ENCODE data around the genes RNF152 and PHLPP1.

- PRO-cap: no peak
- RAMPAGE, long total RNA: no peak
Observed at GRCh38 chr18:61892466-61892852, 348 bp downstream of the RNF152 start.

GRCh38 chr18:61892853-61893947 lies at the start of gene RNF152:
TSS of gene RNF152 (minus strand) at chr18:61893007.
- PRO-cap: no peak
- RAMPAGE, long total RNA: no peak

GRCh38 chr18:61893948-61895015 lies 1.5 kb upstream of the RNF152 start:
- PRO-cap: unidirectional peak, minus-strand start at chr18:61894410
- RAMPAGE, long total RNA: no peak

DNA sequence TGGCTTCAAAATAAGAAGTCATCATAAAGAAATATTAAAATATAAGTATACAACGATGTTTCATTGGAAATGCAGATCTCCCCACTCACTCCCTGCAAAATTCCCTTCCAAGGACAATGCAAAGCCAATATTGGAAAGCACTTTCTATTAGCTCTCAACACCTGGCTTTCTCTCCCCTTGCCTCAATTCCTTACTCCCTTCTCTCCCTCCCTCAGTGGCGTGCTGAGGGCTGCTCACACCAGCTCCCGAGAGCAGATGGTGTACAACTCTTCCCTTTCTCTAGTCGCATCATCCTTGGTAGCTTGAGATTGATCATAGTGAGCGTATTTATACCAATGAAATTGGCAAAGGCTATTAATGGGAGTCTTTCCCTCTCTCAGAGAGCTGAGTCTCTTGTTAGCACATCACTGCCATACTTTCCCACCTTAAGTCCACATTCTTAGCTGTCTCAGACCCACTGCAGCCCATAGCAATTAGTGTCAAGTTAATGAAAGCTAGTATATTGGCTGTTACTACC lies 57.9 kb downstream of the PIGN start:
- PRO-cap: no peak
- RAMPAGE, long total RNA: no peak

- PRO-cap: no peak
- RAMPAGE, long total RNA: no peak
Observed at GRCh38 chr18:62533758-62534478, 11.1 kb downstream of the ZCCHC2 start.

DNA sequence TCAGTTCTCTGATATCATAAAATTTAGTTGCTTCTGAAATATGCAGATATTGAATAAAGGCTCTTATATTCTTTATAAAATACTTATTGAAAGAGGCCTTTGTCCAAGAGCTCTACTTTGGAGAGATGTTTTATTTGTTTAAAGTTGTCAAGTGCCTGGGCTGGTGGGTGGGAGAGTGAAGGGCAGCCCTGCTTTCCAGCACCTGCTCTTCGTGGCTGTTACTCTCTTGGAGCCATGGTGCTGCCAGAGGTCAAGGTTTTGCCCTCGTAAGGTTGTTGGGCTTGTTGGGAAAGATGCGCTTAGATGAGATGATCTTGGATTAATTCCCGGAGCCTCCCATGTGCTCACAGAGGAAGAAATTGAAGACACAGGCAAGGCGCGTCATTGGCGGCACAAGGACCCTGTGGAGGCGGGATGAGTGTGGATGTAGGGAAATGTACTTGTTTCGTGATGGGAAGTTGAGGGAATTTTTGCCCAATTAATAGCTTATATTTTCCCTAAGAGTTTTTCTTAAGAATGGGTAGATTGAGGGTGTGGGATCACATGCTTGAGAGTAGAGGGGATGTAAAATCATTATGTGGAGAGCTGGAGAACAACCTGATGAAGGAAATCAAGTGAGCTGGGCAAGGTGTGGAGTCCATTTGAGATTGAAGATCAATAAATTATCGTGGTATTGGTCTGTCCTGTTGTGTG lies 28.0 kb downstream of the ZCCHC2 start:
- PRO-cap: no peak
- RAMPAGE, long total RNA: no peak

- PRO-cap: no peak
- RAMPAGE, long total RNA: no peak
Observed at GRCh38 chr18:62577188-62577845, 54.5 kb downstream of the ZCCHC2 start.

DNA sequence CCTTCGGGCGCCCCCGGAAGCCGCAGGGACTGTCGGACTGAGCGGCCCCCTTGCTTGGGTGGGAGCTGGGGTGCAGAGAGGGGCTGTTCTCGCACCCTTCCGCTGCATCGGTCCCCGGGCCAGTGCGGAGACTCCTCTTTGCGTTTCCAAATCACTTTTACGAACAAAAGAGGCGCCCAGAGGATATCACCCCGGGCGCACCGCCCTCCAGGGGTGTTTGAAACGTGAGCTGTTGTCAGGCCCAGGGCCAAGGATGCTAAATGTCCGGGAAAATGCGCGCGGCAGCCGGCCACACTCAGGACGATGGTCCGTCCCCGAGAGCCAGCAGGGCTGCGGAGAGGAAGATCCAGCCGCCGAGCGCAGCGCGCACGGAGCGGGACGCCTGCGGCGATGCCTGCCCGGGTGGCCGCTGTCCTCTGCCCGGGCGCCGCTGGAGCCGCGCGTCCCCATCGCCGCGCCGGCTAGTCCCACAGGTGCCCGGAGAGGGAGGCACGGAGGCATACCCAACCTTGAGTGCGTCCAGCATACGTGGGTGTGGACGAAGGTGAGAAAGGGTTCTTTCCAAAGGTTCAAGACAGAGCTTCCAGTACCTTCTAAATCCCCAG lies 73.8 kb downstream of the ZCCHC2 start:
- PRO-cap: no peak
- RAMPAGE, long total RNA: no peak

DNA sequence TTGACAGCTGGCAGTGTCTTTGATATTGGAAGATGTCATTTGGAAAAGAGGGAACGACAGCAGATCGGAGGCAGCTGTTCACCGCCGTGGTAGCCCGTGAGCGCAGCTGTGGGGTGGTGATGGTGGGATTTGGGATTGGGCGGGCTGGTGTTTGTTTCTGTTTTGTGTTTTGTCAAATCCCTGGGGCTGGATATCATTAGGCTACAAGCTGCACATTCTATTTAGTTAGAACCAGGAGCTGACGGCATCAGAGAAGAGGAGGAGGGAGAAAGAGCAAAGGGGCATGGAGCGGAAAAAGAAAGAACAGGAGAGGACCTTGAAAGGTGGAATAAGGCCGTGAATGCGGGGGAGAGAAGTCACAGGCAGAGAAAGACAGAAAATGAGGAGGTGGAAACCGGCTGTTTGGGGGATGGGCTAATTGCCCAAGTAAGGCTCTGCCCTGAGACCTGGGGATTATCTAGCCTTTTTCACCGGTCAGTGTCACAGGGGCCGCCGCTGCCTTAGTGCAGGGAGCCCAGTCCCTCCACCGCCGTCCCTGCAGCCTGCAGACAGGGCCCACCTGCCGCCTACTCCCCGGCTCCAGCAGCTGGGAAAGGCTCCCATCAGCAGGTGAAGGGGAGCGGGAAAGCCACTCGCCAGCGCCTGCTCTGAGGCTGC lies 88.0 kb downstream of the ZCCHC2 start:
- PRO-cap: no peak
- RAMPAGE, long total RNA: no peak

- PRO-cap: no peak
- RAMPAGE, long total RNA: no peak
Observed at GRCh38 chr18:62715433-62715993, at the start of gene PHLPP1. TSS of gene PHLPP1 (plus strand) at chr18:62715541.

DNA sequence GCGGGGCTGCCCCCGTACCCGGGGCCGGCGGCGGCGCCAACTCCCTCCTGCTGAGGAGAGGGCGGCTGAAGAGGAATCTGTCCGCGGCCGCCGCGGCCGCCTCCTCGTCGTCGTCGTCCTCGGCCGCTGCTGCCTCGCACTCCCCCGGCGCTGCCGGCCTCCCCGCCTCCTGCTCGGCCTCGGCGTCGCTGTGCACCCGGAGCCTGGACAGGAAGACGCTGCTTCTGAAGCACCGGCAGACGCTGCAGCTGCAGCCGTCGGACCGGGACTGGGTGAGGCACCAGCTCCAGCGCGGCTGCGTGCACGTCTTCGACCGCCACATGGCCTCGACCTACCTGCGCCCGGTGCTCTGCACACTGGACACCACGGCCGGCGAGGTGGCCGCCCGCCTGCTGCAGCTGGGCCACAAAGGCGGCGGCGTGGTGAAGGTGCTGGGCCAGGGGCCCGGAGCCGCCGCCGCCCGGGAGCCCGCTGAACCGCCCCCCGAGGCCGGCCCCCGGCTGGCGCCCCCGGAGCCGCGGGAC lies 715 bp downstream of the PHLPP1 start:
- PRO-cap: no peak
- RAMPAGE, long total RNA: no peak

DNA sequence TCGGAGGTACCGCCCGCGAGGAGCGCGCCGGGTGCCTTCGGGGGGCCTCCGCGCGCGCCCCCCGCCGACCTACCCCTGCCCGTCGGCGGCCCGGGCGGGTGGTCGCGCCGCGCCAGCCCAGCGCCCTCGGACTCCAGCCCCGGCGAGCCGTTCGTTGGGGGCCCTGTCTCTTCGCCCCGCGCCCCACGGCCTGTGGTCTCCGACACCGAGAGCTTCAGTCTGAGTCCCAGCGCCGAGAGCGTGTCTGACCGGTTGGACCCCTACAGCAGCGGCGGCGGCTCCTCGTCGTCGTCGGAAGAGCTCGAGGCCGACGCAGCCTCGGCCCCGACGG lies 1.1 kb downstream of the PHLPP1 start:
- PRO-cap: no peak
- RAMPAGE, long total RNA: no peak

DNA sequence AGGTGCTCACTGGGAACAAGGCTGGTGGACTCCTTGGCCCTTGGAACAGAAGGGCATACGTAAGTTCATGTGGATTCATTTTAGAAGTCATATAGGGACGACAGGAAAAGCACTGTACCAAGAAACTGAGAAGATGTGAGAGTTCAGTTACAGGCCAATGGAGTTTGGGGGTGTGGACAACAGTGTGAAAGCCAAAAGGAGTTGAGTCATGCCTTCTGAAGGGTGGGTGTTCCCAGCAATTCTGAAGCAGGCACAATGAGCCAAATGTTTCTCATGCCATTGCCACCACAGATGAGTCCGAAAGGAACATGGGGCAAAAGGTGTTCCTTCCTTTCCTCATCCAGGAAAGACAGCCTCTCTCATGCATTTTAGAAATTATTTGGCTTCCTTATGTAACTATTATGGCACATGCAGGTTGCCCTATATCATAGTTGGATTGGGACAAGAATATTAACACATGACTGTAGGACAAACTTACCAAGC lies 166.4 kb downstream of the PHLPP1 start:
- PRO-cap: no peak
- RAMPAGE, long total RNA: no peak

DNA sequence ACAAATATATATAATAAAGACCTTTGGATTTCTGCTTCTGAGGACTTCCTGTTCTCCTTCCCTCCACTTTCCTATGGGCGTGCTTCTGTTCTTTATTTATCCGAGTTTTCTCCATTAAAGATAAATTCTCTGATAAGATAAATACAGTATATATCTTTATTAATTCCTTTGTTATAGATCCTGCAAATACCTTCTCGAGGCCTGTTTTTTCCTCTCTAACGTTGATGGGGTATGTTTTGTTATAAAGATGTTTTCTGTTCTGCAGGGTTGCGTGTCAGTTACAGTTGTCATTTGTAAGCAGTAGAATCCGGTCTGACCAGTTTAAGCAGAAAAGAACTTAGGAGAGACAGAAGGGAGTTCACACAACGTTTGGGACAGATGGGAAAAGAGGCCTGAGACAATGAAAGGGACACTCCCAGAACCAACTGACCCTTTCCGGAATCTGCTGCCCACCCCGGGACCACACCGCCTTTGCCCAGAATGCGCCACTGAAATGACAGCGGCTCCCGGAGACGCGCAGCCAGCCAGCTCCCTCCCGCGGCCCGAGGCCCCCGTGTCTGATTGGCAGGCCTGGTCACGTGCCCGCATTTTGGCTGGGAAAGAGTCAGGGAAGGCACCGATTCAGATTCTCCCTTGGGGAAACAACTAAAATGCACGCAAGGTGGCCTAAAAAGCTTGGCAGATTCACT lies 244.7 kb downstream of the BCL2 start:
- PRO-cap: no peak
- RAMPAGE, long total RNA: no peak

GRCh38 chr18:63162248-63162864 lies 157.2 kb downstream of the BCL2 start:
- PRO-cap: no peak
- RAMPAGE, long total RNA: no peak

- PRO-cap: no peak
- RAMPAGE, long total RNA: no peak
Observed at GRCh38 chr18:63165167-63166174, 154.1 kb downstream of the BCL2 start.

GRCh38 chr18:63178200-63179062 lies 141.1 kb downstream of the BCL2 start:
- PRO-cap: no peak
- RAMPAGE, long total RNA: no peak

DNA sequence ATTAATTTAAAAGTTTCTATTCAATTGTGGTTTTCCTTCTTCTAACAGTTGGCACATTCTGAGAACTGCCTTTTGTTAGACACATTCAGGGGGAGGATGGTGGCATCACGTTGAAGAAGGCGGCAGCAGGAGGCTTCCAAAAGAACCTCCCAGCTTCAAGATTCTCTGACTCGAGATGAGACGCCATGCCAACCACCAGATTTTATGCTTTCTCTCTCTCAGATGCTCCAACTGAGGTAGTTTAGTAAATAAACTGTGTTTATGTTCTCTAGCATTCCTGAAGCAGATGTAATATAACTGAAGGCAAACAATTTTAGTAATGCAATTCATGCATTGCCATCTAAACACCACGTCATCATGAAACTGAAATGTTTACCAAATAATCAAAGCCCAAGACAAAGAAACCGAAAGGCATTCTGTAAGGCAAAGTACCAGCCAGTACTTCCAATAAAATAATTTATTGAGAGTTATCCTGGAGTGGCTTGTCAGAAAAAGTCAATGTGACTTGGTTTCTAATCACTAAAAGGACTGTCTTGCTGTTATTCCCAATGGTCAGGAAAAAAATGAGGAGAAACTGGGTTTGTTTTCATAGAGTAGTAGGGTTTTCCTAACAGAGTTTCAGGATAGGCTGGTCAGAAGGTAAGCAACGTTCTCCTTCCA lies 102.6 kb downstream of the BCL2 start:
- PRO-cap: no peak
- RAMPAGE, long total RNA: no peak

- PRO-cap: no peak
- RAMPAGE, long total RNA: no peak
Observed at GRCh38 chr18:63284023-63284863, 35.3 kb downstream of the BCL2 start.

DNA sequence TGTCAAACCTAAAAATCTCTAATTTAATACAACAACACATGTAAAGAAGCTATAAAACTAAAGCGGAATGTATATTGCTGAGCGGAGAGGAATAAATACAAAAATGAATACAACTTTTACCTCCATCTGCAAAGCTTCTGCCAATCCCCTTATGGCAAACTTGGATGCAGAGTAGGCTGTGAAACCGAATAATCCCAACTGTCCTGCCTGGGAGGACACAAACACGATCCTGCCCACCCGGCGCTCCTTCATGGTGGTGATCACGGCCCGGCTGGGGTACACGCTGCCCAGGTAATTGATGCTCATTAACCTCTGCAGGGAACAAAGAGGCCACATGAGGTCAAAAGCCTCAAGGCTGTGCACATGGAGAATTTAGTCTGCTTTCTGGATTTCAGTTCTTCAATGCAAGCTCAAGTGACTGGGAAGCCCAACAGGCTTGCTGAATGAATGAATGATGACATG lies 16.2 kb downstream of the KDSR start:
- PRO-cap: no peak
- RAMPAGE, long total RNA: no peak

Measured in Karpas-422 (cell line).